ENCODE data around the gene TPRG1L.

DNA sequence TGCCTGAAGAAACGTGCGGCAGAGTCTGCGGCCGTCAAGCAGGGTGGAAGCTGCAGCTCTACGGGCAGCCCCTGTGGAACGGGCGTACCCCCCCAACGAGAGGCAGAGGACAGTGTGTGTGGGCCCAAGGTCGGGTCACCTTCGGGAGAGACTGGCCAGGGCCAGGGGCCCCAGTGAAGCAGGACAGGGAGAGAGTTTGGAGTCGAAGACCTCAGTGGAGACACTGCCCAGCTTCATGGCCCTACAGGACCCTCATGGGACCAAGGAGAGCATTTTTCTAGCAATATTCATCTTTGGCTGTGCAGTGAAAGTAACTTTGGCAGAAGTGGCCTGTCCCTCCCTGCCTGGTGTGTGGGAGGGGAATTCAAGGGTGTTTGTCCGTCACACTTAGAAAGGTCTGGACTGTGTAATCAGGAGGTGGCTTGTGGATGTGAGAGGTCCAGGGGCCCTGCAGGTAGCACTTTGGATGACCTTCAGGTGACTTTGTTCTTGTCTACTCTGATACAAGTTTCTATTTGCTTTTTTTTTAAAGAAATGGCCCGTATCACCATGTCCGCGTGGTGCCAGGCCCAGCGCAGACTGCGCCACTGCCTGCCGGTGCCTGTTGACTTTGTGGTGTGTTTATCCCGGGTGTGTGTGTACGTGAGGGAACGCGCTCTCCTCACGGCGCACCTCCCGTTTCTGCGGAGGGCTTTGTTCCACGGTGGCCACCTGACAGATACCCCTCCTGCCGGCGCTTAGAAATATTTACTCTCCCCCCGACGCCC, 119.0 kb downstream of the PRDM16 start:
- PRO-cap, result no peak
- RAMPAGE, long total RNA, result no peak

DNA sequence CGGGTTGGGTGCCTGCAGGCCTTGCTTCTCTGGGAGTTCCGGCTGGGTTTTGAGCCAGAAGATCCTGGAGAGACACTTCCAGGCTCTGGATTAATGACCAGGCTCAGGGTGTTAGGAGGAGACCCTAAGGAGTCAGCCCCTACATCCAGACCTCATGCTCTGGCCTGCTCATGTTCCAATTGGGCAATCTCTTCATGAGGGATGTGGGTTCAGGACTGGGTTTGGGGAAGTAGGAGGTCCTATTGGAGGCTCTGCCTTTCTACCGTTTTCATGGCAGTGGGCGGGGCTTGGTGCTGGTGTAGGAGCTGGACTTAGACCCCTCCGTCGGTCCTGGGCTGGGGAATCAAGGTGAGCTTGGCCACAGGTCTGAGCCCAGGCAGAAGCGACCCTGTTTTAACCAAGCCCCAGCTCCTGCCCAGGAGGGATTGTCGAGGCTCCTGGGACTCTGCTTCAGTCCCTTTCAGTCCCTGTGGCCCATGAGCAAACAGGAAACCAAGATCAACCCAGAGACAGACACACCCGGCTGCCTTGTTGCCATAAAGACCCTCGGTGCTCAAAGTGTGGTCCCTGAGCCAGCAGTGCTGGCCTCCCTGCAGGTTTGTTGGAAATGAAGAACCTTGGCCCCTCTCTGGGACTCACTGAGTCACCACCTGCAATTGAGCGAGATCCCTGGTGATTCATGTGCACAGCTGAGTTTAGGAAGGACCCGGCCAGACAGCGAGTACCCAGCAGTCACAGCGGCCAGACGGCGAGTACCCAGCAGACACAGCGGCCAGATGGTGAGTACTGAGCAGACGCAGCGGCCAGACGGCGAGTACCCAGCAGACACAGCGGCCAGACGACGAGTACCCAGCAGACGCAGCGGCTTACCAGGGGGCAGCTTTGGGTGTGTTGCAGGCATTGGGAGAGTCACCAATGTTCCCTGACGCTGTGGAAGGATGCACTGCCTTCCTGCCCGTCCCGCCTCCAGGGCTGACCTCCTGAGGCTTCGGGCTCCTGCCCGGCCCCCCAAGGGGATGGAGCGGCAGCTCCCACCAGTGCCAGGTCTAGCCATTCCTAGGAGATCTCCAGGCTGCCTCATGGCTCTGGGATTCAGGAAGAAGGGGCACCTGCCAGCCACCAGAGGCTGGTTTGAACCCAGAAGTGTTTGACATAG, 123.7 kb downstream of the PRDM16 start:
- PRO-cap, result no peak
- RAMPAGE, long total RNA, result no peak

DNA sequence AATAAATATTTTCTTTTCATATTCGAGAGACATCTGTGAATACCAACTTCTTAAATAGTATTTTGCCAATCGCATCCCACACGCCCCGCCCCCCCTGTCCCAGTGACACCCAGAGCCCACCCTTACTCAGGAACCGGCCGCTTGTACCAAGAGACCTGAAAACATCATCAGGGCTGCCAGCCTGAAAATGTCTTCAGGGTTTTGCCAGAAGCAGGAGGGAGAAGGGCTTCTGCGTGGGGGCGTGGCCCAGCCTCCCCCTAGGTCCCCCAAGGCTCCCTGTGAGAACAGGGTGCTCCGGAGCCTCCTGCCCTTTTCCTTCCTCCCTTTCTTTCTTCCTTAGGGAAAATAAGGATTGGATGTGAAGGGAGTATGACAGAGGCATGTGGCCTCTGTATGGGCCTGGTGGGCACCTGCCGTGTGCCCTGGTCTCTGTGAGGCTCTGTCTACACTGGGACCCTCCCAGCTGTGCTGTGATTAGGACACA, 126.5 kb downstream of the PRDM16 start:
- PRO-cap, result bidirectional peak, plus-strand start at position 132 of the sequence, minus-strand start outside the sequence
- RAMPAGE, long total RNA, result no peak

- PRO-cap, result unidirectional peak, minus-strand start at chr1:3312690
- RAMPAGE, long total RNA, result no peak
Observed at GRCh38 chr1:3312344-3312827, 142.1 kb upstream of the ARHGEF16 start.

DNA sequence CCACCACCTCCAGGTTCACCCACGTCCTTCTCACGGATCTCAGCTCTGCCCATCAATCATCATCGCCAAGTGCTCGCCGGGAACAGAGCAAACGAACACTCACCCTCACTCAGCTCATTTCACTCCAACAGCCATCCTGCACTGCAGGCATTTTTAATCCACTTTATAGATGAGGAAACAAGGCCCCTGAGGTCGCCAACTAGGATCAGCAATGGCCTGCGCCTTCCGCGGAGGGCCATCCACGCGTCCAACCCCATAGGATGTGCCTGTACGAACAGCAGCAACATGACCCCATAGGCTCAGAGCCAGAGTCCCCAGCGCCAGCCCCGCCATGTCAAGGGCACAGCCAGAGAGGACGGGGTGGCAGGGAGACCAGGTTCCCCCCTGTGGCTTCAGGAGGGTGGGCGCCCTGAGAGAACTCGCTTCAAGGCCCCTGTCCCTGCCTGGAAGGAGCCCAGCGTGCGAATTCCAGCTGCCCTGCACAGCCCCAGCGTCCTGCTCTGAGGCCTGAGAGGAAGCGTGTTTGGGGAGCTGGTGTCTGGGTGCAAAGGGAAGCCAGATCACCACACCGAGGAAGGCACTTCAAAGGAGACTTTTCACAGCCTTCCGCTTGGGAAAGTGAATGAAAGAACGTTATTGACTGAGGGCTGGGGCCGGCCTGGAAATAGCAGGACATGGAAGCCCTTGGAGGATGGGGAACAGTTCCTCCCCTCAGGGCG, 119.6 kb upstream of the ARHGEF16 start:
- PRO-cap, result no peak
- RAMPAGE, long total RNA, result no peak

DNA sequence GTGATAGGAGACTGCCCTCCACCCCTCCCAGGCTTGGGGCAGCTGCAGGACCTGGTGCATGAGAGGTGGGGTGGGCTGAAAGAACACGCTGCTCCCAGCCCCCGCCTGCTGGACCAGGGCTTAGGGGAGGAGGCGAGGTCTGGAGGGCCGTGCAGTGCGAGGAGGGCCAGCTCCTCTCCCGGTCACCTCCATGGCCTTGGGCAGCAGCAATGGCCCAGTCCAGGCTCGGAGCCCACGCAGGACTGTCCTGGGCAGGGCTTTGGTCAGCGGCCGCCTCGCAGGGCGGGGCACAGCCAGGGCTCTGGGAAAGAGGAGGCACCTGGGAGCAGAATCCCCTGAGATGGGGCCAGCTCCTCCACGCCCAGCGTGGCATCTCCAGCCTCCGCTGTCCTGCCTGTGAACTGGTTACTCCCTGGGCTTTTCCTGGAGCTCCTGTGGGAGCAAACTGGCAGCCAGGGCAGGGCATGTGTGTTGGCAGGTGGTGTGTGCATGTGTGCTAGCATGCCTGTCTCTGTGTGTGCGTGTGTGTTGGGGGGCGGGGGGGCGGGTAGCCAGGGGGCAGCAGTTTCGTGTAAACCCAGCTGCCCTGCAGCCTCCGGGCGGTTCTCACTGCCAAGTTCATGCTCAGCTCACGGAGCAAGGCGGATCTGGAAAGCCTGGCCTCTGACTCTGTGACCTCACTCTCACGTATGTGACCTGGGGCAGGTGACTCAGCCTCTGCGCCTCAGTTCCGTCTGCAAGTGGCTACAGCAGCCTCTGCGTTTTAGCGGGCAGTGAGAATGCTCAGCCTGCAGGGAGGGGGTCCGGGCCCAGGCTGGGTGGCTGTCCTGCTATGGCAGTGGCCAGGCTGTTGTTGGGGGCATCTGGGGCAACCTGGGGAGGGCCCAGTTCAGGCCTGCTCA, 27.6 kb downstream of the ARHGEF16 start:
- PRO-cap, result no peak
- RAMPAGE, long total RNA, result no peak

GRCh38 chr1:3530792-3532028, 76.7 kb downstream of the ARHGEF16 start:
- PRO-cap, result bidirectional peak, plus-strand start at chr1:3531003, minus-strand start at chr1:3531002; bidirectional peak, plus-strand start at chr1:3531678, minus-strand start at chr1:3531440
- RAMPAGE, long total RNA, result no peak

DNA sequence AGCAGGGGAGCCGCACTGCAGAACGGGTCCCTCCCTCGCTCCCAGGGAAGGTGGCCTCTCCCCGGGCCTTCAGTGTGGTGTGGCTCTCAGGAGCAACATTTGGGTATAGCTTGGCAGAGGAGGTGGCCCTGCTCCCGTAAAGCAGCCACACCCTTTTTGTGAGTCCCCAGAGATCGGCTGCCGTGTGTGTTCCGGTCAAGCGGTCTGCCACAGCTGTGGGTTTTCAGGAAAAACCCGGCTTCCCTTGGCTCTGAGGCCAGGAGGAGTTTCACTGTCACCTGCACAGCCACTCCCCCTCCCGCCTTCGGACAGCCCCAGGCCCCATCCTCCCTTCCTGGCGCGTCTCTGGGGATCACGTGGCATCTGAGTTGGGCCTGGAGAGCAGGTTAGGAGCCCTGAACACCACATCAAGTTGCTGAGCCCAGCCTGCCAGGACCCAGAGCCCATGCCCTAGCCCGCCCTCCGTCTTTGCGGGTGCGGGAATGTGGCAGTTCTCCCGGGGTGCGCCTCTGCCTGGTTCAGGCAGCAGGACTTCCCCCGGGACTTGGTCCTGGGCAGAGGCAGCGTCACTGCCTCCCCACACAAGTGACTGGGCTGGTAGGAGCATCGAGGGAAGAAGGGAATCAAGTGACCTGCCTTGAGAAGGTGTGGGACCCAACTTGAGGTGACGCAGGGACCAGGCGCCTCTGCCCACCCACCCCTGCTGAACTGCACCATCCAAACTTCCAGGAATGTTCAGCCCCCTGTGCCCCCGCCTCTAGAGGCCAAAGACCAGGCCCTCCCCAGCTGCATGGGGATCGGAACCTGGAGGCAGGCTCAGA, 63.8 kb downstream of the MEGF6 start:
- PRO-cap, result no peak
- RAMPAGE, long total RNA, result no peak

GRCh38 chr1:3610267-3611133, 808 bp downstream of the MEGF6 start:
- PRO-cap, result no peak
- RAMPAGE, long total RNA, result no peak

DNA sequence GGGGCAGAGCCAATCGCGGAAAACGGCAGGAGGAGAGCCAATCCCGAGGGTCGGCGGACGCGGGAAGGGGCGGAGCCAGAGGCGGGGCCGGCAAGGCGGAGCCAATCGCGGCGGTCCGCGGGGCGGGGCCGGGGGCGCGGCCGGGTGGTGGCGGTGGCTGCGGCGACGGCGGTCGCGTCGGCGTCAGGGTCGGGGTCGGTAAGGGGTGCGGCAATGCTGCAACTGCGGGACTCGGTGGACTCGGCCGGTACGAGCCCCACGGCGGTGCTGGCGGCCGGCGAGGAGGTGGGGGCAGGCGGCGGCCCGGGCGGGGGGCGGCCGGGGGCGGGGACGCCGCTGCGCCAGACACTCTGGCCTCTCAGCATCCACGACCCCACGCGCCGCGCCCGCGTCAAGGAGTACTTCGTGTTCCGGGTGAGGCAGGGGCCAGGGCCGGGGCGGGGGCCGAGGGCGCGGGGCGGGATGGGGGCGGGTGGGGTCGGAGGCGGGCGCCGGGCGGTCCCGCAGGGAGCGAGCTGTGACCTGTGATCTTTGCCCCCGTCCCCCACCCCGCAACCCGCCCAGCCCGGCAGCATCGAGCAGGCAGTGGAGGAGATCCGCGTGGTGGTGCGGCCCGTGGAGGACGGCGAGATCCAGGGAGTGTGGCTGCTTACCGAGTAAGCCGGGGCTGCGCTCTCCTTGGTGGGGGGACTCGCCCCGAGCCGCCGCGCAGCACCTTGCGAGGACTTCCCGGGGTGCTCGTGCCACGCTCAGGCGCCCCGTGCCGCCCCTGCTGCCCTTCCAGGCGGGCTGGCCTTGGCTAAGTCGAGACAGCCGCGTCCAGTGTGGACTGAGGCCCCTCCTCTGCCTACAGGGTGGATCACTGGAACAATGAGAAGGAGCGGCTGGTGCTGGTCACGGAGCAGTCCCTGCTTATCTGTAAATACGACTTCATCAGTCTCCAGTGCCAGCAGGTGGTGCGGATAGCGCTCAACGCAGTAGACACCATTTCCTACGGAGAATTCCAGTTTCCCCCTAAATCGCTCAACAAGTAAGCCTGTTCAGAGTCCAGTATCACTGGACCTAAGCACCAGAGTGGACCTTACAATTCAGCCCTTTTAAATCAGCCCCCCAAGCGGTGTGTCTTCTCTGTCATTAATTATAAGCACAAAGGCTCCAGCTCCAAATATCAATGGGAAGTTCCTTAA, at the start of gene TPRG1L:
TPRG1L (plus strand) TSS at position 156 of the 1,187 bp plus-strand sequence.
- PRO-cap, result bidirectional peak, plus-strand start at position 131 of the sequence, minus-strand start outside the sequence
- RAMPAGE, long total RNA, result no peak

DNA sequence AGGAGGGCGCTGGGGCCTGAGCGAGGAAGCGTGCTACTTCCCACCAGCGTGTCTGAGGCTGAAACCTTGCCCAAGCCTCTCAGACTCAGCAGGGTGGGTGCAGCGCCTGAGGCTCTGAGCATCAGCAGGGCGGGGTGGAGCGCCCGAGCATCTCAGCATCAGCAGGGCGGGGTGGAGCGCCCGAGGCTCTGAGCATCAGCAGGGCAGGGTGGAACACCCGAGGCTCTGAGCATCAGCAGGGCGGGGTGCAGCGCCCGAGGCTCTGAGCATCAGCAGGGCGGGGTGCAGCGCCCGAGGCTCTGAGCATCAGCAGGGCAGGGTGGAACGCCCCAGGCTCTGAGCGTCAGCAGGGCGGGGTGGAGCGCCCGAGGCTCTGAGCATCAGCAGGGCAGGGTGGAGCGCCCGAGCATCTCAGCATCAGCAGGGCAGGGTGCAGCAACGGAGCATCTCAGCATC, 9.6 kb downstream of the WRAP73 start:
- PRO-cap, result no peak
- RAMPAGE, long total RNA, result no peak

DNA sequence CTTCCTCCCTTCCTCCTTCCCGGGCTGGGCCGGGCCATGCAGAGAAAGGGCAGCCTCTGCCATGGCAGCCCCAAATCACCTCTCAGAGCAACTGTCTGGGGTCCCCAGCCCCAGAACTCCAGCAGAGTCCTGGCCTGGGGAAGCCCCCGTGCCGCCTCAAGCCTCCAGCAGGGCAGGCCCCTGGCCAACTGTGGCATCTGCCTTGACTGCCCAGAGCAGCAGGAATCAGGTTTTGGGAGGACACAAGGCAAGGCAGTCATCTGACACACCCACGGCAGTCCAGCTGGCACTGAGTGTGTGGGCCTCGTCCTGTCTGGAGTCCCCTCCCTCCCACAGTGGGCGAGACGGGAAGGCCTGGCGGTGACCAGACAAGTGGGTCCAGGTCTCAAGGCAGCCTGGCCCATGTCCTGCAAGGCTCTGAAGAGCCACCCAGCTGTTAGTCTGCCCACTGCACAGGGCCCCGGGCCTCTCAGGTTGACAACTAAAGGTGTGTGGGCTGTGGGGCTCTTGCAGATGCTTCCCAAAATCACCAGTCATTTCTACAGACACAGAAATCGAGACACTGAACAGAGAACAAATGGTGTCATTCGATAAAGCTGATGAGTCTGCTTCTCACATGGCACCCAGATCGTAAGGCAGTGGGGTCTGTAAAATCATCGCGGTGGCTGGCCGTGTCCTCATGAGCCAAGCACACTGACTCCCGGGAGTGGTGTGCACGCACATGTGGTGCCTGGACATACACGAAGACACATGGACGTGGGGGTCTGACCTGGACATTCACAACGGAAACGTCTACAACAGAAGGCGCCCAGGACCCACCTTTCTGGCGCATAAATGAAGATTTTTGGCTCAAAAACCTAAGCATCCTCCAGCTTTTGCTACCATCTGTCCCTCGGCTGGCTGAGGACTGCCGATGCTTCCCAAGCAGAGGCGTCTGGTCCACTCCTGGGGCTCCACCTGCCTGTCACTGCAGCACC, 6.5 kb downstream of the SMIM1 start:
- PRO-cap, result no peak
- RAMPAGE, long total RNA, result no peak

DNA sequence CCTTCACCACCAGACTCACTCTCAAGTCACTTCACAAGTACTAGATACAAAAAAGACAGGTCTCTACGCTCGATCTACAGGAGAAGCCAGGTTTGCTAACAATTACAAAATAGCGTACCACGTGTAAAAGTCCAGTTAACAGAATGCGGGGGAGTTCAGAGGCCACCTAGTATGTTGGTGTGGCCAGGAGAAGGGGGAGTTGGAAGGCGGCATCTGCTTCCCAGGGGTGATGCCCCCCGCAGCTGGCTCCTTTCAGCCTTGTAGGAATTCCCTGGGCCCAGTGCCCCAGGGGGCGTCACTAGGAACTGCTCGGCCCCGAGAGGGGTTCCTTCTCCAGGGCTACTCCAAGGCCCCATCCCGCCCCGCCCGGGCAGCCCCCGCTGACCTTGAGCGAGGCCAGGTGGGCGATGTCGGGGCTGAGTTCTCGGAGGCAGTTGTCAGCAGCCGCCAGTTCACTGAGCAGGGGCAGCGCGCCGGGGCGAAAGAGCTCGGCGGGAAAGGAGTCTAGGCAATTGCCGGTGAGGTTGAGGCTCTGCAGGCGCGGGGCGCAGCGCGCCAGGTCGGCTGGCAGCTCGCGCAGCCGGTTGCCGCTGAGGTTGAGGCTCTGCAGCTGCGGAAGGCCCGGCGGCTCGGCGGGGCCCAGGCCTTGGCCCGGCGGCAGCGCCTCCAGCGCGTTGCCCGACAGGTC, 677 bp downstream of the LRRC47 start:
- PRO-cap, result no peak
- RAMPAGE, long total RNA, result no peak

DNA sequence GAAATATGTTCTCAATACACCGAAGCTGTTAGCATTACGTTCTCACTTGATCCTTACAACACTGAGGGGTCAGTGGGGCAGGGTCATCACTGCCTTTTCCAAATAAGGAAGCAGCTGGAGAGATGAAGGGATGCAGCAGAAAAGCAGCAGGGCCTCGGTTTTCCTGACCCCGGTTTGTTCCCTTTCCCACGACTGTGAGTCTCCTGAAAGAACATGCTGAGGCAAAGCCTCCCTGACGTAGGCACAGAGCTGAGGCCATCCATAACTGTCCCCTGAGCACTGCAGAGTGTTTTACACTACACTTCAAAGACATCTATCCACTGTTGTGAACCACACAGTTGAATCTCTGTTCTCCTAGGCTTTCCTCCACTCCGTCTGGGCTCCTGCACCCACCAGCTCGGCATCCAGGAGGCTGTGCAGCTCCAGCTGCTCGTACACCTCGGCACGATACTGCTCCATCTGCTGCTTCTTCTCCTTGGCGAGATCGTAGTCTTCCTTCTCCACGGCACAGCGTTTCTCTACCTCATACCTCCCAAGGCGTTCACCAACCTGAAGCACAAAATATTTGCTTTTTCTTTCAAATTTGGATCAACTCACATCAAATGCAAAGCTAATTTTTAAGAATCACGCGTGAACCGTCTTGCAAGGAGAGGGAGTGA, 18.3 kb downstream of the CEP104 start:
- PRO-cap, result no peak
- RAMPAGE, long total RNA, result no peak

GRCh38 chr1:3889687-3890442, 10.2 kb downstream of the C1orf174 start:
- PRO-cap, result no peak
- RAMPAGE, long total RNA, result no peak

DNA sequence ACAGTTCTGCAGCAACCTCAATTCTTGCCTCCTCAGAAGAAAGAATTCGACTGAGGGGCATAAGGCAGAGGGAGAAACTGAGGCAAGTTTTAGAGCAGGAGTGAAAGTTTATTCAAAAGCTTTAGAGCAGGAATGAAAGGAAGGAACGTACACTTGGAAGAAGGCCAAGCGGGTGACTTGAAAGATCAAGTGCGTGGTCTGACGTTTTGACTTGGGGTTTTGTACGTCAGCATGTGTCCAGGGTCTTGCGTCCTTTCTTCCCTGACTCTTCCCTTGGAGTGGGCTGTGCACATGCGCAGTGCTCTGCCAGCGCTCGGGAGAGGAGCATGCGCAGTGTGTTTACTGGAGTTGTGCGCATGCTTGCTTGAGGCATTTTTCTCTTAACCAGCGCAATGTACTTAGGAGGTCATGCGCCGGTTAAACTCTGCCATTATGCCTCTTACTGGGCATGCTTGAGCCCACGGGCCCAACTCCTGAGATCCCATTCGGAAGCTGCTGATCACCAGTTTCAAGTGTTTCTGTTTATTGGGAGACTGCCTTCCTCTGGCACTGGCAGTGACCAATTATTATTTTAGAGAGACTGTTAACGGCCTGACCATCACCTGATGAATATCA, 242.6 kb upstream of the AJAP1 start:
- PRO-cap, result unidirectional peak, minus-strand start at position 275 of the sequence
- RAMPAGE, long total RNA, result no peak

- PRO-cap, result no peak
- RAMPAGE, long total RNA, result no peak
Observed at GRCh38 chr1:5713111-5713936, 278.9 kb downstream of the NPHP4 start.

DNA sequence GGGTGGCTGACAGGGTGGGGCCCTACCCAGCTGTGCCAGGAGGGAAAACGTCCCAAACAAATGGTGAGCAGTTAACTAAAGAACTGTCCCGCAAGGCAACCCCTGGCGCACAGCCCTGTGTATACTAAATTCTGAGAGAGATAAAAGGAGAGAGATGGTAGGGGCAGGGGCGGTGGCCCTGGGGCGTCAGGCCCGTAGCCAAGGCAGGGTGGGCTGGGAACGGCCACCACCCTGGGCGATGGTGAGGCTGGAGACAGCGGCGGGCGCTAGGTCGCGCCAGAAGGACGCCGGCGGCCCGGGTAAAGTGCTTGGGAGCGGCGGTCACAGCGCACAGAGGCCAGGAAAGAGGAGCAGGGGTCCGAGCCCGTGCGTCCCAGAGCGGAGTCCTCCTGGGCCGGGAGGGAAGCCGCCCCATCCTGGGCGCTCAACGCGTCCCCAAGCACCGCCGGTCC, 1.1 kb downstream of the CHD5 start:
- PRO-cap, result no peak
- RAMPAGE, long total RNA, result no peak

GRCh38 chr1:6241884-6242906, 1.8 kb upstream of the HES3 start:
- PRO-cap, result no peak
- RAMPAGE, long total RNA, result no peak

DNA sequence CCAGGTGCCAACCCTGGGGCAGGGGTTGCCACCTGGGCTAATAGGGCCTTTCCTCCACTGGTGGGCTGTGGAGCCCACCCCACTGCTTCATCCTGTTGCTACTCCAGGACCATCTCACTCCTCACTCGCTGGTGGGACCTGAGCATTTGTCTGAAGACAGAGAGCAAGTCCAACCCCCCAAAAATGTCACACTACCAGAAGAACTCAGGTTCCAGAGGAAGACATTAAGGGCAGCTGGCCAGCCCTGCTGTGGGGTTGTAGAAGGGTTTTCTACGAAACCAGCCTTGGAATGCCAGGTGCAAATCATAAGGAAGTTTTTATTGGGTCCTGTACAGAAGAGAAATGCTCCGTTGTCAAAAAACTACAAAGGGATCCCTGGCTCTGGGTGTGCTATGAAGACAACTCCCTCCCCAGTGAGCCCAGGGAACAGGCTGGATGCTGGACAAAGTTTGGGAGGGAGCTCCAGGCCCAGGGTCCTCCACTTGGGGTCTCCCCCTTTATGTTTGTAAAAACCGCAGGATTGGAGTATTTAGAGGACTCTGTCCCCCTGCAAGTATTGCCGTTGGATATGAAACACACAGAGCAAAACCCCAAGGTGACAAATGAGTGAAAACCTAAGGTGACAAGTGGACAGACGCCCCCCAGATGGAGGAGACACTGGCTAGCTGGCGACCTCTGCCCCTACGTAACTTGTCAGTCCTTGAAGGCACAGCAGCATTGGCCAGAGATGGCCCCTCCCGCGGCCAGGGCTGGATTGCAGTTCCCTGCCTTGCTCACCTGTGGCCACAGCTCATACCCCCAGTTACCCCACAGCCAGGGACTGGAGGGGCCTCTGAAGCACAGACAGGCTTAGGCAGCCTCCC, 3.3 kb downstream of the HES3 start:
- PRO-cap, result no peak
- RAMPAGE, long total RNA, result no peak

All from urinary bladder (tissue), 3 donors.